Daoy (cell line): ENCODE data around the gene LRTM1.

- RAMPAGE, long total RNA = no peak
Measured at GRCh38 chr3:53269782-53270788, 14.3 kb upstream of the TKT start.

DNA sequence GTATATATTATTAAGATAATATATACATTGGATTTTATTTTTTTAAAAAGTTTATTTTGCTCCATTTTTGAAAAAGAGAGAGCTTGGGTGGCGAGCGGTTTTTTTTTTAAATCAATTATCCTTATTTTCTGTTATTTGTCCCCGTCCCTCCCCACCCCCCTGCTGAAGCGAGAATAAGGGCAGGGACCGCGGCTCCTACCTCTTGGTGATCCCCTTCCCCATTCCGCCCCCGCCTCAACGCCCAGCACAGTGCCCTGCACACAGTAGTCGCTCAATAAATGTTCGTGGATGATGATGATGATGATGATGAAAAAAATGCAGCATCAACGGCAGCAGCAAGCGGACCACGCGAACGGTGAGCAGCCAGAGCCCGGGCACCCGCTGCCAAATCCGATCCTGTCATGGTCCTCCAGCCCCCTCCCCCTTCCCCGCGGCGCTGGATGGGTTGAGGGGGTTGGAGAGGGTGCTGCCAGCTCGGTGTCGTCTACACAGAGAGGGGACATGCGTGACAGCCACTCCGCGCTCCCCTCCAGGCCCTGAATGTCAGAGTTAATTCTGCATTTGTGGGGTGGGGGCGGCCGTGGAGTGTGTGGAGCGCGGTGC is 569 bp downstream of the CACNA1D start:
- RAMPAGE, long total RNA = no peak

DNA sequence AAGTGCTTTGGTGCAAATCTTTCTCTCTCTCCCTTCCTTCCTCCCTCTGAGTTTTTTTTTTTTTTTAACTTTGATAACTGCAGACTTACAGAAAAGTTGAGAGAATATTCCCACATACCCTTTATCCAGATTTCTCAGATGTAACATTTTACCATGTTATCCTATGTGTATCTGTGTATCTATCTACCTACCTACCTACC is 105.4 kb upstream of the CACNA2D3 start:
- RAMPAGE, long total RNA = no peak

GRCh38 chr3:54359103-54359555 is 236.8 kb downstream of the CACNA2D3 start:
- RAMPAGE, long total RNA = no peak

- RAMPAGE, long total RNA = no peak
Measured at GRCh38 chr3:54660521-54661291, 267.2 kb downstream of the LRTM1 start.

GRCh38 chr3:54836814-54837490 is 90.9 kb downstream of the LRTM1 start:
- RAMPAGE, long total RNA = no peak

DNA sequence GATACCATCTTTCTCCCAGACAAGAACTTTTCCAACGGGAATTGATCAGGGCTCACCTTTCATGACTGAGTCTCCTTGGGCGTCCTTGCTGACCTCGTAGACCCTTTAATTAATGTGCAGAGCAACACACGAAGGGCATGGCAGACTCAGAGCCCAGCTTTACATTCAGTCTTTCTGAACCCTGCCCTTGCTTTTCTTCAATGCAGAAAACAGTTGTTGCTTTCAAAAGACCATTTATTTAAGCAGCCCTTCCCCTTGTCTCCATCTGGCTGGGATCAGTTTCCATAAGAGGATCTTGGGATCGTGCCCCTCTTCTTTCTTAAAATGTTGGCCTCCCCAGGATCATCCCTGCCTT is at the start of gene LRTM1:
Gene LRTM1 (minus strand): TSS at position 211 of the 355 bp plus-strand sequence.
- RAMPAGE, long total RNA = no peak

GRCh38 chr3:55620368-55620997 is 133.4 kb upstream of the WNT5A start:
- RAMPAGE, long total RNA = no peak

GRCh38 chr3:55666807-55667258 is 179.7 kb upstream of the WNT5A start:
- RAMPAGE, long total RNA = no peak

DNA sequence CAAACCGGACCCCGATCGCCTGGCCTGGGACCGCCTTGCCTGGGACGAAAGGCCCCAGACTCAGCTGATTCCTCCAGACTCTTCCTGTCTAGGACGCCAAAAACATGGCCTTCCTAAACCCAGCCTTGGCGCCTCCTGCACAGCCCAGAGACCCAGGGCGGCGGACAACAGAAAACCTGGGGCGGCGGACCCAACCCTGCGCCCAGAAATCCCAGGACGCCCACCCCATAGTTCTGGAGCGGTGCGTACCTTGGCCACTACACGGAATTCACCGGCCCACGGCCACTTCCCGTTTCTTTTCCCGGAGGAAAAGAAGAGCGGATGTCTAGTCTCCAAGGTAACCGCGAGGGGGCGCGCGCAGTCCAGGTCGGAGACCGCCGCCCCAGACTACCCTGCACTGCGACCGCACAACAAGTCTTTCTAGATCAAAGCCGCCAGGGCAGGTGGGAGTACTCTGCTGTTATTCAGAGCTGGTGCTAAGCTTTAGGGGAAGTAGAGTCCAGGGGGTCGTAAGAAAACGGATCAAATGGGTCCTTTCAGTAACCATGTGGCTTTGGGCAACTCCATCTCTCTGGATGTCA is 4.9 kb upstream of the IL17RD start:
- RAMPAGE, long total RNA = no peak

GRCh38 chr3:57595914-57596364 is 1.2 kb downstream of the ARF4 start:
- RAMPAGE, long total RNA = no peak

- RAMPAGE, long total RNA = no peak
Measured at GRCh38 chr3:57627810-57628575, 30.8 kb upstream of the ARF4 start.

- RAMPAGE, long total RNA = no peak
Measured at GRCh38 chr3:57860499-57861090, 104.5 kb downstream of the SLMAP start.

- RAMPAGE, long total RNA = no peak
Measured at GRCh38 chr3:57956518-57956870, 51.7 kb upstream of the FLNB start.

- RAMPAGE, long total RNA = no peak
Measured at GRCh38 chr3:58027649-58028386, 19.6 kb downstream of the FLNB start.

GRCh38 chr3:58043696-58044337 is 35.6 kb downstream of the FLNB start:
- RAMPAGE, long total RNA = no peak

- RAMPAGE, long total RNA = no peak
Measured at GRCh38 chr3:58071483-58072226, 63.4 kb downstream of the FLNB start.

- RAMPAGE, long total RNA = no peak
Measured at GRCh38 chr3:58135379-58135723, 75.4 kb downstream of the DNASE1L3 start.

- RAMPAGE, long total RNA = no peak
Measured at GRCh38 chr3:58143572-58144034, 67.2 kb downstream of the DNASE1L3 start.

DNA sequence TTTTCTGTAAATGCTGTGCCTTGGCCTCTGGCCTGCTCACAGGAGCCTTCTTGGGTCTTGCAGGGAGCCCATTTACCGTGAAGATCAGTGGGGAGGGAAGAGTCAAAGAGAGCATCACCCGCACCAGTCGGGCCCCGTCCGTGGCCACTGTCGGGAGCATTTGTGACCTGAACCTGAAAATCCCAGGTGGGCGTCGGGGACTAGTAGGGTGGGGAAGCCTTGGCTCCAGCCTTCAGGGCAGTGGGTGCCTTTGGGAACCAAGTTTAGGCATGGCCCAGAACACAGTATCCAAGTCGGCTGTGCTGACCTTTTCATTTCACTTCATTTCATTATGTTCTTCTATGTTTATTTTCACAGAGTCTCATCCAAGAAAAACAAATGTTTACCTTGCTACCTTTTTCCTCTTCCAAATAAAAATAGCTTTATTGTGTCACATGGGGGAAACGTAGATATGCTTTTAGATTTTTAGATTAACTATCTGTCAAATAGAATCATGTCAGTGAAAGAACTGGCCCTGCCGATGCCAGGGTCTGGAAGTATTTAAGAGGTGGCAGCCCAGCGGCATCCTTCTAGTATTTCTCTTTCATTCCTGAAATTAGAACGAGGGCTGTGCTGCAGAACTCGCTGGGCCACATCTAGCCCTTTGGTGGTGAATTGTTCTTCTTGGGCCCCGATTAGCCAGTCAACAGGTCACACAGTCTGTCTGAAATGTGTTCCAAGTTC is 60.6 kb downstream of the DNASE1L3 start:
- RAMPAGE, long total RNA = no peak